Mesenchymal stem cell of the bone marrow (primary cell): Measurements from ENCODE around the gene GINM1.

DNA sequence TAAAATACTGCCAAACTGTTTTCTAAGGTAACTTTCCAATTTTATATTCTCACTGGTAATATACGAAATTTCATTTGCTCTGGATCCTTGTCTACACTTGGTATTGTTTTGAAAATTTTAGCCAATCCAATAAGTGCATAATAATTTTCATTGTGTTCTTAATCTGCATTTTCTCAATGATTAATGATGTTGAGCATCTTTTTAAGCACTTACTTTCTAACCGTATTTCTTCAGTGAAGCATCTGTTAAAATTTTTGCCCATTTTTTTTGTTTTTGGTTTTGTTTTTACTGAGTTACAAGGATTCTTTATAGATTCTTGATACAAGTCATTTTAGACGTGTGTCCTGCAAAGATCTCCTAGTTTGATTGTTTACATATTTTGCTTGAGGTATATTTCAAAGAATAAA, 142.8 kb upstream of the UST start:
- CAGE, long polyA plus RNA: no peak

- CAGE, long polyA plus RNA: no peak
Measured at GRCh38 chr6:148760724-148762036, 14.3 kb downstream of the UST start.

DNA sequence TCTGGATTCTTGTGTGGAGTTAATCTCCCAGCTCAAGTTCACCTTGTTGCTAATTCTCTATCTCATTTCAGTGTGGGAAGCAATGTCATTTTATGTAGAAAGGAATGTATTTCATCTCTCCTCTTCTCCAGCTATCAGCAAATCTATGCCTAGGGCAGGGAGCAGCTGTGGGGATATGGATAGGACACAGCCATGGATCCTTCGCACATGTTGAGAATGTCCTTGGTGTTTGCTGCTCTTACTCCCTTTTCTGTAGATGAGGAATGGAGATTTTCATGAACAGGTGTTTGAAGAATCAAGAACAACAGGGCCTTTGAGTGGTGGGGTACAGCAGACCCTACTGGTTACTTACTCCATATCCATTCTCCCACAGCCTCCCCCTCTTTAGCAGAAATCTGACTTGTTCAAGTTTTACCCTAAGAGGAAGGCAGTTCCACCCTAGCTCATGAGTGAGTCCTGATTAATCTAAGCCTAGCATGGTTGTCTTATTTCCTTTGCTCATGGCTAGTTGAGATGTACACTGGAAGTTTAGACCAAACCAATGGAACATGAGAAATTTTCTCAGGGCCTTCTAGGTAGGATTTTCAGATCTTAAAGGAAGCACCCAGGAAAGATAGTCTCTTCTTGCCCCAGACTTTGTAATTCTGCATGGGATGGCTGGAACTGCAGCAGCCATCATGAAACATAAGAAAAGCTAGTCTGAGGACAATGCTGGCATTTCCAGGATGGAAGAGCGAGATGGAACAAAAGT, 182.2 kb downstream of the UST start:
- CAGE, long polyA plus RNA: no peak

- CAGE, long polyA plus RNA: no peak
Measured at GRCh38 chr6:148969462-148970177, 222.8 kb downstream of the UST start.

GRCh38 chr6:149004906-149005949, 258.4 kb downstream of the UST start:
- CAGE, long polyA plus RNA: no peak

- CAGE, long polyA plus RNA: no peak
Measured at GRCh38 chr6:149036856-149037786, 280.4 kb upstream of the TAB2 start.

DNA sequence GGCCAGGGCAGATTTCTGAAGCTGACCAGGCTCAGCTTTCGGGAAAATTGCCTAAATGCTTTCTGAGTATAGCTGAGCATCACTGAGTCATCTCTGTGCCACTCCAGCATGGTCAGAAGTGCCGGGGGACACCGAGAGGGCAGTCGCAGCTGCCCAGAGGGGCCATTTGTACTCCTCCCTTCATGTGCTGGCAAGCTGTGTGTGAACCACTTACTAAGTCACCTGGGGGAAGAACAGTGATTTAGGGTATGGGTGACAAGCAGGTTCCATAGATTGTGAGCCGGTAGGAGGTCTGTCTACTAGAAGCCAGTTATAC, 147.6 kb upstream of the TAB2 start:
- CAGE, long polyA plus RNA: no peak

- CAGE, long polyA plus RNA: no peak
Measured at GRCh38 chr6:149234554-149235035, 82.9 kb upstream of the TAB2 start.

DNA sequence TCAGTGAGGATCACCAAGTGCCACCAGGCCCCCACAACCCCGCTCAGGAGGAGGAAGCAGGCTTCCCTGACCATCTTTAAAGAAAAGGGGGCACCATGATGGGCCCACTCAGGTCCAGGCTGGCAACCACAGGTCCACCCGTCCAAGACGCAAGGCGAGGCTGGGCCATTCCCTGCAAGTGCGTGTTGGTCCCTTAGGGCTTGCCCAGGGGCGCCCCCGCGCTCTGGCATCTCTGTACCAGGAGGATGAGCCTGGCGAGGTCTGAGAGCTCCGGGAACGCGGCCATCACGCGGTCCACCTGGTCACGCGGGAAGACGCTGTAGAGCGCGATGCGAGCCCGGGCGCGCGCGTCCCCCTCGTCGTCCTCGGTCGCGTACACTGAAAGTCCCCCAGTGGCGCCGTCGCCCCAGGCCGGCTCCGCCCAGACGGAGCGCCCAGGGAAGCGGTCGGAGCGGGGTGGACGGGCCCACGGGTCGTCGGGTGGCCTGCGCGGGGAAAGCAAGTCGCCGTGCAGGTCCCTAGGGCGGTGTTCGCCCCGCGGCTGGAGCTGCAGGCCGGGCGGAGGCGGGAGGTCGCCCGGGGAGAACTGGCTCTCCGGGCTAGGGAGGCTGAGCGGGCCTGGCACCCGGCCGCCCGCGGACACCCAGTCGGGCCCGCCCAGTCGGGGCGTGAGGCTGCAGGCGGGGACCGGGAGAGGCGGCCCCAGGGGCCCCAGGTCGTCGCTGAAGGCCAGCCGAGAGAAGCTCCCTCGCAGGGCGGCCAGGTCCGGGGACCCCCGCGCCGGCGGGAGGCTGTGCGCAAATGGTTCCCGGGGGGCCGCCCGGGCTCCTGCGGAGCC, 34.1 kb downstream of the ZC3H12D start:
- CAGE, long polyA plus RNA: no peak

DNA sequence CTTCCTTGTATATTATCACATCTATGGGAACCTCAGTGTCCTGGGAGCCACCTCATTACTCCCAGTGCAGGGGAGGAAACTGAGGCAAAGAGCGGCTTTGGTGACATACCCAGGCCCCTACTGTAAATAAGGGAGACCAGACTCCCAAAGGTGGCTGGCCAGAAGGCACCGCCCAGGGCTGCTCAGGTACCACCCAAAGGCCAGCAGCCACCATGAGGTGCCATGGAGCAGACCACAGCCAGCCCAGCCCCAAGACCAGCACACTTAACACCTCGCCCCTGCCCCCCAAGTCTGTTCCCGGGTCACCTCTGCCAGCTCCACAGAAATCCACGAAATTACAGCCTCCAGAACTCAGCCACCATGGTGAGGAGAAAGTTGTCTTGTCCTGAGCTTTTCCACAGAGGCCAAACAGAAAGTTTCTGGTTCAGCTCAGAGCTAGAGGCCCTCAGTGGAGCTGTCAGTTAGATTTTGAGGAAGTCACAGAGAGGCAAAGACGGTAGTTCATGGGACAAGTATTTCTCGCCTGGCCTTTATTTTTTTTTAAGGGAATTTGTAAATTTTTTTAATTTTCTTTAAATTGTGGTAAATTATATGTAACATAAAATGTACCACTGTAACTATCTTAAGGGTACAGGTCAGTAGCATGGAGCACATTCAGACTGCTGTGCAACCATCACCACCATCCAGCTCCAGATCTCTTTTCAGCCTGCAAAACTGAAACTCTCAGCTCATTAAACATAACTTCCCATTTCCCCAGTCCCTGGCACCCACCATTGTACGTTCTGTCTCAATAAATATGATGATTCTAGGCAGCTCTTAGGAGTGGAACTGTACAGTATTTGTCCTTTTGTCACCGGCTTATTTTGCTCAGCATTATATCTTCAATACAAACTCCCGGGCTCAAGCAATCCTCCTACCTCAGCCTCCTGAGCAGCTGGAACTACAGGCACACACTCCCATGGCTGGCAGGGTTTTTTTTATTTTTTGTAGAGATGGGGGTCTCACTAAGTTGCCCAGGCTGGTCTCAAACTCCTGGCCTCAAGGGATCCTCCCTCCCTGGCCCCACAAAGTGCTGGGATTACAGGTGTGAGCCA, 1.7 kb downstream of the ZC3H12D start:
- CAGE, long polyA plus RNA: no peak

DNA sequence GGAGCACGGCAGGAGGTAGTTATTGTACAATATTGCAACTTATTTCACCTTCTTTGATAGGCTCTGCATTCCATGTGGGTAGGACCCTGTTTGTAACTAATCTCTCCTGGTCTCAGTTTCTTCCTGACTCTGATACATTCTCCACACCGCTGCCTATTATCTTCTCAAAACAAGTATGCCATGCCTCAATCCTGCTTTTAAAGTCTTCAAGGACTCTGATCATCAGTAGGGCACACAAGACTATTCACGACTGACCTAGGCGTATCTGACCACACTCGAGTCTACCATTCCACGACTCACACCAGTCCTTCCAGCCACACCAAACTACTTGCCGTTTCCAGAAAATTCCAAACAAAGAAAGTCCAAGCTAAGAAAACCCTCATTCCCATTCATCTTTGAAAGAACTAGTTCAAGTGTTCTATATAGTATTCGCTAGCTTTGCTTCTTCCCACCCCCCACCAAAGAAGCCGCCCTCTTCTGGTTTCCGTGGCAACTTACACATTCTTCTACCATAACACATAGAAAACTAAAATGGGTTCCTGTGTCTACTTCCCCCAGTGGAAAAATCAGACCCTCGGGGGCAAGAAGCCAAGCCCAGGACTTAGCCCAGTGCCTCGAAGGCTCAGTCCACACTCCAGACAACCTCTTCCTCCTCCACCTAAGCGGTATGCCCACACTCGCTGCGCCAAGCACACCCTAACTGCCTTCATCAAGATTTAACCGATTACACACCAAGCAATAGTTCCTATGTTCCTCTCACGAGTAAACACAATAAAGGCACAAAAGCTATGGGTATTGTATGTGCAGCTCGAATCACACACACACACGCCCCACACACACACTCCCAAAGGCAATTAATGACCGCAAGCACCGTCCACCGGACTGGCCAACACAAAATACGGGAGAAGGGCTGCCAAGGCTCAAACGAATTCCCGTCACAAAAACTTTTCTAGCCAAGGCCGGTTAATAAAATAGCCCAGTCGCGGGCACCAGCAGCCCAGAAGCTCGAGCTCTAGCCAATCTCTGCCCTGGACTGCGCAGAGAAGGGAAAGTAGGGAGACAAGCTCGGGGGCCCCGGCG, 673 bp downstream of the PPIL4 start:
- CAGE, long polyA plus RNA: no peak

- CAGE, long polyA plus RNA: no peak
Measured at GRCh38 chr6:149565939-149566960, at the start of gene GINM1. GINM1 (plus strand) TSS chr6:149566375.

DNA sequence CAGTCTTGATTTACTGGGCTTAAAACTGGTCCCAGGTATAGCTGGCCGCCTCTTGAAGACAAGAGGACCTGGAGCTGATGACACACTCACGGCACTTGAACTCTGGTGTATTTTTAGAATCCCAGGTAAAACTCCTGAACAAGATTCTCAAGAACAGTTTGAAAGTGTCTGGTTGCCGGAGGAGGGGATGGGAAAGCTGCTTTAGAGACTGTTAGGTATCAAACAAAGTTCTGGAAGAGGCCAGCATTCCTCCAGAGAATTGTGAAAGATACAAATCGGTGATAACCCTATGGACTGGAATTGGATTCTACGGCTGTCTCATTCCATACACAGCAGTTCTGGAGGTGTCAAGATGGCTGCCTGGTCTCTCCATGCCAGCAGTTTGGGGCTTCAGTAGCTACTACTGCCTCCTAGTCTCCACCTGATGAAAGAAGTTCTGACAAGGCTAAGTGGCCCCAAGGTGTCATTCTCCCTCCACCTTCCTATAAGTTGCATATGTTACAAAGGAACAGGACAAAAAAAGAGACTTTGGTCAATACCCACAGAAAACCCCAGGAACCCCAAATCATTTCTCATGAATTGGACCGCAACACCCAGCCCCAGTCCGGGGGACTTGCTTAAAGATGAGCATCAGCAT, 40.5 kb downstream of the LRP11 start:
- CAGE, long polyA plus RNA: no peak

- CAGE, long polyA plus RNA: no peak
Measured at GRCh38 chr6:149840560-149841031, 23.6 kb downstream of the LRP11 start.

DNA sequence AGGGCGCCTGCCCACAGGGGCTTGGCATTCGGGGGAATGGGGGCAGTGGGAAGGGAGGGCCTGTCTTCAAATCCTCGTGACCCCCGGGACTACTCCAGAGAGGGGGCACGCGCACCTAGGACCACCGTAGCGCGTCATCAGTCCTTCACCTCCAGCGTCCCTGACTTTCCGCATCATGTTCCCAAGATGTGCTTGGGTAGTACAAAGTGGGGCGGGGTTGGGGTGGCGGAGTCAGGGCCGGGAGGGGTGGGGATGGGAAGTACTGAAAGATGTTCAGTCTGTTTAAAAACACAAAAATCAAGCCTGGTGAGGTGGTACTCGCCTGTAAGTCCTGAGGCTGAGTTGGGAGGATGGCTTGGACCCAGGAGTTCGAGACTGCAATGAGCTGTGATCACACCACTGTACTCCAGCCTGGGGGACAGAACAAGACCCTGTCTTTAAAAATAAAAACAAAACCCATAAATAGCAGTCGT, 440 bp upstream of the LRP11 start:
- CAGE, long polyA plus RNA: no peak

- CAGE, long polyA plus RNA: no peak
Measured at GRCh38 chr6:149964329-149964836, 640 bp downstream of the ULBP1 start.

GRCh38 chr6:150143507-150143985, 702 bp downstream of the PPP1R14C start:
- CAGE, long polyA plus RNA: no peak

DNA sequence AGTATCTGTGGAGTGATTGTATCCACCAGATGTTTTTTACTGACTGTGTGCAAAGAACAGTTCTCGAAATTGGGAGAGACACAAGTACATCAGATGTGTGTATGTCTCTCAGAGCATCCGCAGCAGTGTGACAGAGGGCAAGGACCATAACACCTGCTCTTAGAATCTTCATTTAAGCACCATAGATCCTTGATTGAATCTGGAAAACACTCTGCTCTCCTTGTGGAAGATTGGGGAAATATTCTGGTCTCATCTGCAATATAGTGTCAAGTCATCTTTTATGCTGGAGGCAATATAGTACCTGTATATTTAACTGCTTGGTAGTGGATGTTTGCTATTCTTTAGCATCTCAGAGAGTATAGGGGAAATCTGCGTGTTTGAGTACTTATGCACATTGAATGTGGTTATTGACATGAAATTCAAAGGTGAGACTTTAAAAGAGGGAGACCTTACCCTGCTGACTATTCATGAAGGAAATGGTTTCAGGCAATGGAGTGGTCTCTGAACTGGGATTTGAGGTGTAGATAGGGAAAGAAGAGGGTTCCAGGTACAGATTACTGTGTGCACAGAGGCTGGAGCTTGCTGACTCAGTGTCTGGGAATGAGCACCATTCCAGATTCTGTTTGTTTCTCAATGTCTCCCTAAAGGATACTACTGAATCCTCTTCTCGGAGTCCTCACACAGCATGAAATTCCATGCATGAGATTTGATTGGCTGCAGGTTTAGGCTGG, 48.7 kb downstream of the PPP1R14C start:
- CAGE, long polyA plus RNA: no peak

DNA sequence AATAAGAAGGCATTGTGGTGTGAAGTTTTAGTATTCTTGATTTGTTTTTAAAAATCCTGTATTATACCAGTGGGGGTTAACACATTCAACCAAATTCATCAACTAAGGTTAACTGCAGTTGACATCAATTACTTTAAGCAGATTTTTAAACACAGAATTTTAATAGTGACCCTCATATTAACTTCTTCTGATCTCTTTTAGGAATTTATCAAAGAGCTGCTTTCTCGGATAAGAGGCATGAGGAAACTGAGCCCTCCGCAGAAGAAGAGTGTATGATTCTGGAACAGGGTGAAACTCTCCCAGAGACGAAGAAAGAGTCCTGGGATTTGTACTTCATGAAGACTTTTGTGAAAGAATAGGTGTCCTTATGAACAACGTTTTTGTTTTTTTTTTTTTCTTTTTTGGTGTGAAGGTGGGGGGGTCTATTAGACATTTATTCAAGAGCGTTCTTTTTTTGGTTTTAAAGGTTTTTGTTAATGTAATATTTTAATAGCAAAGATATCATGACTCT, 105.8 kb downstream of the PPP1R14C start:
- CAGE, long polyA plus RNA: no peak

GRCh38 chr6:150418106-150418802, 49.4 kb downstream of the IYD start:
- CAGE, long polyA plus RNA: no peak